Gastrocnemius medialis (tissue), 3 donors: Measurements from ENCODE around the gene HGF.

GRCh38 chr7:77383345-77383950 is 32.7 kb downstream of the GSAP start:
- PRO-cap, result no peak
- RAMPAGE, long total RNA, 3 experiments, result no peak in any of the 3 experiments

DNA sequence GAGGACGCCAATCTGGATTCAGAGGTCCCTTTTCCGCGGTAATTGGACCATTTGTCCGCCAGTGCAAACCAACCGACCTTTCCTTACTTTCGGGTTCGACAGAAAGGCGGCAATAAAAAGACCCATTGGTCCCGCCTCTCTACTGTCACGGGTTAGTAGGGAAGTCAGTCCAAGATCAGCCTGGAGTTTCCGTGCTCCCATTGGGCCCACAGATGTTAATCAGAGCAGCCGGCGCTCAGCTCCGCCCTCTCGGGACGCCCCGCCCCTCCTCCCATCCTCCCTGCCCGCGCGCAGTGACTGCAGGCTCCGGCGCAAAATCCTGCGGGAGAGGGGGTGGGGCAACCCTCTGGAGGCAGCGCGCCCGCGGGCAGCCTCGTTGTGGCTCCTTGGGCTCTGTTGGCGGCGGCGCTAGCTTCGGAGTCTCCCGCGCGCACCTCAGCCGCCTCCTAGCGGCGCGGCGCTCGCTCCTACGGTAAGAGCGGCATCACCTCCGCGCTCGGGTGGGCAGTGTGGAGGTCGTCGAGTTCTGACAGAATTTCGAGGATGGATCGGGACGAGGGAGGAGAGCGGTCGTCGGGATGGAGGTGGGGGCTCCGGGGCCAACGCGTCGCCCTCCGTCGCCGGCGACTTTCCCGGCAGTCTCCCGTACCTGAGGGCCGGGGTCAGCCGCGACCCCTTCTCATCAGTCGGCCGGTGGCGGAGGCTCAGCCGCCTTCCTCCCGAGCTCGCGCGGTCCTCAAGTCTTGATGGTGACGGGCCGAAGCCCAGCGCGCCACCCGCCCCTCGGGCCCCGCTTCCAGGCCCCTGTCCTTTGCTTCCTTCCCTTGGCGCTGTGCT is 484 bp upstream of the TMEM60 start:
- PRO-cap, result bidirectional peak, plus-strand start at position 341 of the sequence, minus-strand start outside the sequence; unidirectional peak, plus-strand start at position 445 of the sequence
- RAMPAGE, long total RNA, 3 experiments, result start-site peak on the plus strand in 3 of 3 experiments, centred at positions 388 to 394 of the sequence, 894 to 2,816 reads per replicate; start-site peak on the minus strand in 1 of 3 experiments, centred at position 97 of the sequence, 22 reads per replicate

DNA sequence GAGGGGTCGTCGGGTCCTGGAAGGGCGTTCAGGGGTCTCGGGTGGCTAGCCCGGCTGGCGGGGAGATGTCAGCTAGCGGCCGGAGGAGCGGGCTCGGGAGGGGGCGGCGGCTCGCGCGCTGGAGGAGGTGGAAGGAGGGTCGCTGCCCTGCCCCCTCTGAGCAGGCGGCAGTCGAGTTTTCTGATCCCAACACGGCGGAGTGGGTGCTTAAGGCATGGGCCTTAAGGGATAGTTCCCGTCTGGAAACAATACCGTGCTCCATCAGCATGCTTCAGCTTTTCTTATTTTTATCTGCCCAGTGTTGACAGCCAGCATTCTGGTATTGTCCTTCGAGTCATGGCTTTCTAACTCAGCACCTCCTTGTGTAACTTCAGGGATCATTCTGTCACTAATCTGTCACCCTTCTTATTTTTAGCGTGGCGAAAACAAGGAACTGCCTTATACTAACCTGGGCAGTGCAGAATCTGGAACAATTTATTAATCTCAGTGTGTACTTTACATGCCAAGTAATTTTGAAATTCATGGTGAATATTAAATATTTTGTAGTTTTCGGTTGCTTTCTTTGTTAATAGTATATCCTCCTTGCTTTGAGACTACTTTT is 1.2 kb upstream of the TMEM60 start:
- PRO-cap, result bidirectional peak, plus-strand start at position 409 of the sequence, minus-strand start at position 351 of the sequence
- RAMPAGE, long total RNA, 3 experiments, result start-site peak on the minus strand in 3 of 3 experiments, centred at positions 259 to 311 of the sequence, 16 to 46 reads per replicate

DNA sequence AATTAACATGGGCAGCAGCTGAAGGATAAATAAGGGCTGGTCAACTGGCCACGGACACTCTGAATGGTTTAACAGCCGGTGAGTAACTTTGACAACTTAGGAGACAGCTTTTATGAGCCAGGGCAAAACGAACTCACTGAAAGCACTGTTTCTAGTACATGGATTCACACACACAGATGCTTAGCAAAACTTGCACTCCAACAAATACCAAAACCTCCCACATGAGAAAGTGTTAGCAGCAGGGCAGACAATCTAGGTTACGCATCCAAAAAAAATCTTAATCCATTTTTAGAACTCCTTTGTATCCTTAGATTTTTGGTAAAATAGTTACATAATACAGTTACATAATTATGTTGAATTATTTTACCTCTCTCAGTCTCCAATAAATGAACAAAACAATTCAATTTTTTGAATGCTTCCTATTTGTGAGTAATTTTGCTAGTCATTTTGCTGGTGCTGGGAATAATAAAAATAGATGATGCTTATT is 486.8 kb upstream of the TMEM60 start:
- PRO-cap, result no peak
- RAMPAGE, long total RNA, 3 experiments, result no peak in any of the 3 experiments

GRCh38 chr7:78769810-78770093 is 683.7 kb downstream of the MAGI2 start:
- PRO-cap, result no peak
- RAMPAGE, long total RNA, 3 experiments, result no peak in any of the 3 experiments

DNA sequence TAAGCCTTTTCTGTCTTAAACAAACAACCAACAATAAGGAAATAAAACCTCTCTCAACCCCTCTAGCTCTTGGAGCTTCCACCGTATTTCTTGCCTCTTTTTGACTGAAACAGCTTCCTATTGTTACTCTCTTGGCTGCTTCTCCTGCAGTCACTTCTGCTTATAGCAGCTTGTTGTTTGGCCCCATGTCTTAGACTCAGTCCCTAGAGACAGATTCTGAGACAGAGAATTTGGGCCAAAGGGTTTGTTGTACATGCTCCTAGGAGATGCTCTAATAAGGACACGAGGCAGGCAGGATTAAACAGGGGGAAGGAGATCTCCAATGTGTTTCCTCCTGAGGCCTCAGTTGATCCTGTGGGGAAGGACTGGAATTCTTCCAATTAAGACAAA is 109.9 kb downstream of the GNAI1 start:
- PRO-cap, result no peak
- RAMPAGE, long total RNA, 3 experiments, result no peak in any of the 3 experiments

DNA sequence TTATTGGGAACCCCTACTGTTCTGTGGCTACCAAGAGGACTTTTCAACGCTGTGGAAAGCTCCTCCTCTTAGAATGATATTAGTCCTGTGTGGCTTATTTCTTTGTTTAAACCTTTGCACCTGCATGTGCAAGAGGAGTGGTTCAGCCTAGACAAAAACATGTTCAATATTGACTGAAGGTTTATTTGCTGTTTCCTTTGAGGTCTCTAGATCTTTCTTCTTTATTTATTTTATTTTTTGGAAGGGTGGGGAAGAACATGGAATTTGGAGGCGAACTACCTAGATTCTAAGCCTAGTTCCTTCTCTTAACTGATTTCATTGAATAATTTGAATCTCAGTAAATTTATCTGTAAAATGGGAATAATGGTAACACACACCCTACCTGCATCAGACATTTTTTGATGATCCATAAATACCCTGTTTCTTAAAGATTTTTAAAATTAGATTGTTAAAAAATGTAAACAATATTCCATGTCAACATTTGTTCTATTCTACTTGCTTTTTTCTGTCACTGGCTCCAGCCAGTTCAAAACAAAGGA is 118.0 kb downstream of the GNAT3 start:
- PRO-cap, result no peak
- RAMPAGE, long total RNA, 3 experiments, result no peak in any of the 3 experiments

DNA sequence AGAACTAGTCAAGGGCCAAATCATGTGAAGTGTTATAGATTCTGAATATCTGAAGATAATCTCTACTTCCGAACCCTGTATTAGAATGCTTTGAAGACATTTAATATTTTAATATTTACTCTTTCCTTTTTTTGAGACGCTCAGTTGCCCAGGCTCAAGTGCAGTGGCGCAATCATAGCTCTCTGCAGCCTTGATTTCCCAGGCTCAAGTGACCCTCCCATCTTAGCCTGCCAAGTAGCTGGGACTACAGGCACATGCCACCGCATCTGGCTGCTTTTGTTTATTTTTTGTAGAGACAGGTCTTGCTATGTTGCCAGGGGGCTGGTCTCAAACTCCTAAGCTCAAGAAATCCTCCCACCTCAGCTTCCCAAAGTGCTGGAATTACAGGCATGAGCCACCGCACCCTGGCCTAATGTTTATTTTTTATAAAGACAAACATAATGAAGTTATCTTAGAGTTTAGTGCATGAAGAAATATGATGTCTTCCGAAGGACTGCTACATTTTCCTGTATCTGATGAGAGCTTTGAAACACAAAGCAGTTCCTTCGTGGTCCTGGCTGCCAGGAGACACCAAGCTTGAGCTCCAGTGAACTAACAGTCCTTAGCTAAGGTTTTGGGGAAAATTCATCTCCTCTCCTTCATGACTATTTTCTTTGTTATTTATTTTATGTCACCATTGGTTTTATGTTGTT is 44.2 kb upstream of the CD36 start:
- PRO-cap, result no peak
- RAMPAGE, long total RNA, 3 experiments, result start-site peak on the plus strand in 1 of 3 experiments, centred at position 365 of the sequence, 29 reads per replicate

DNA sequence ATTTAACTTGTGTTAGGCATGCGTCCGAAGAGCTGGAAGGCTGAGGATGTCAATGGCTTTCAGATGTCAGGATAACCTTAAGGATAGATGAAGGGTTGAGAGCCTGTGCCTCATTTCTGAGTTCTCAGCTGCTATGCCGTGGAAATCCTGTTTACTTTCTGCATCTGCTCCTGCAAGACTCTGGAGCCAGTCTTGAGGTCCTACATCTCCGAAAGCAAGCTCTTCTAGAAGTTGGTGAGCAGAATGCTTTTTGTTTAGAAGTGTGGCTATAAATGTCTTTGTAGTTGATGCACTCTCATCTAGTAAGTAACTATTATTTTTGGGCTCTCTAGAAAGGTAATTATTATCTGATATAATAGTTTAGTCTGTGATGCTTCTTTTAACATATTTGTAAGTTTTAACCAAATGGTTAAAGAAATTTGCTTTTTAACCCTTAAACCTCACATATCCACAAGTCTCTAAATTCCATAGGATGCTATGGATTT is 36.3 kb upstream of the CD36 start:
- PRO-cap, result no peak
- RAMPAGE, long total RNA, 3 experiments, result start-site peak on the plus strand in 2 of 3 experiments, centred at positions 57 to 184 of the sequence, 51 to 97 reads per replicate

DNA sequence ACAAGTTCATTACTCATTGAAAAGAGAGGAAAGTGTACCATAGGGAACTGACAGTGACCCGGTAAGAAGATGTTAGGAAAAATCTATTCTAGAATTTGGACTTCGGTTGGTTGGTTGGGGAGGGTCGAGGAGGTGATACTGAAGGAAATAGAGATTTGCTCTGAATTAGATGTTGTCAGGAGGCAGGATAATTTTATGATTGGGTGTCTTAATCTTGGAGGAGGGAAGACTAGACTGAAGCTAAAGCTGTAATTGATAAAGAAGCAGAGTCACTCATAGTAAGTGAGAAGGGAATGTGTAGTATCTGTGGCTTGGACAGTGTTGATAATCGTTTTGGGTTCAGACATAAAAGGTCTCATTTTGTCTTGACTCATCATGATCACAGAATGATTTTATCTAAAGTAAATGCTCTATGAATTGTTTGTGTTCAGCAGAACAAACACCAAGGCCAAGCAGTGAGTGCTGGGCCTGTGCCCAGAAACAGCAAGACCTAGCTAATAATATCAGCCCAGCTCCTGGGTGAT is 26.8 kb upstream of the CD36 start:
- PRO-cap, result no peak
- RAMPAGE, long total RNA, 3 experiments, result no peak in any of the 3 experiments

GRCh38 chr7:80623513-80624465 is 14.7 kb upstream of the CD36 start:
- PRO-cap, result unidirectional peak, plus-strand start at chr7:80624096
- RAMPAGE, long total RNA, 3 experiments, result start-site peak on the plus strand in 1 of 3 experiments, at chr7:80624074-80624105 at its widest, 27 reads per replicate

DNA sequence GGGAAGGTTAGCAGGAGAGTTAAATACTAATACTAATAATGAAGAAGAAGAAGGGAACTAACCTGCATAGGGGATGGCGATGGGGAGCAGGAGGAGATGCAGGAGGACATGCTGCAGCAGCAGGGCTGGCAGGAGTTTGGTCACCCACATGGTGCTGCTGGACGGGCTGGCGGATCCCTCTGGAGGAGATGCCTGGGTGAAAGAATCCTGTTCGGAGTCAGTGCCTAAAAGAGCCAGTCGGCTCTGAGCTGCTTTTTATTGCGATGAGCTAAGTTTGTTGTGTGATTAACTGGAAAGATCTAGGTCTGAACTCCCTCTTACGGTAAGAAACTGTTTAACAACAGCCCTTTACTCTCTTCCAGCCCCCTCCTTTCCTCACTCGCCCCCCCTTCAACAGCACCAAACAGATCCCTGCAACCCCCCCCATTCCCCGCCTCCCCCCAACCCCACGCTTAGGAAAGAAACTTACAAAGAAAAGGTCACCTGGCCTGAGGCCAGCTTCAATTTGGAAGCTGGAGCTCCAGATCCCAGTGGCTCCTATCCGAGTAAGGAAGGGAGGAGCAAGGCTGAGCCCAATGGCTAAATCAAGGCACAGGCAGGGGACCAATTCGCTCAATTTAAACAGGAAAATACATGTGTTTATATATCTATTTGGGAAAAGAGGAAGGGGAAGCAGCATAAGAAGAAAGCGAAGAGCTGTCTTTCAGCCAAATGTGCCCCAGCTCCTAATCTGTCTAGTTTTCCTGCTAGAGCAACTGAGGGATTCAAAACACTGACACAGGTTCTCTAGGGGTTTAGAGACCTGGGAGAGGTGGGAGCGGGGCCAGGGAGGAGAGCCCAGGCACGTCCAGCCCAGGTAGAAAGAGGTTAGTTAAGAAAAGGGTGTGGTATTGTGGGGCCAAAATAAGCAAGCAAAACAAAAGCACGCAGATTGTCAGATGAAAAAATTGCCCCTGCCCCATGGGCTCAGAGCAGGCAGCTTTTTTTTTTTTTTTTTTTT is at the start of gene HGF:
TSS of gene HGF (minus strand) at position 226 of the 1,000 bp plus-strand sequence.
- PRO-cap, result no peak
- RAMPAGE, long total RNA, 3 experiments, result start-site peak on the minus strand in 2 of 3 experiments, centred at positions 222 to 585 of the sequence, 6 to 13 reads per replicate

DNA sequence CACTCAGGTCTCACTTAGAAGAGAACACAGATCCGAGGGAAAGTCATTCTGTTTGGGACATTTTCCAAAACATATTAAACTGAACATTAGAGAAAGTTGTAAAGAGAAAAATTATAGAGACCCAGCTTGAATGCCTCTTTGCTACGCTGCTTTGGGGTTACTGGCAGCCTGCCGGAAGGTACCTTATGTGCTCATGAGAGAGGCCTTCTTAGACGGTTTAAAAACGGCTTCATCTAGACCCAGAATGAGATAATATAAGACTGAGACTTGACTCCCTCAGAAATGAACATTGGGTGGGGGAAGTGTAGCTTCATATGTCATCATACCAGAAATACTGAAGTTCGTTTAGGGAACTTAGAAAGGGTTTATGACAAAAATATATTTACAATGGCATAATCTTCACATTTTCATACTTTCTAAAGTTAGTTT is 40.5 kb upstream of the HGF start:
- PRO-cap, result no peak
- RAMPAGE, long total RNA, 3 experiments, result no peak in any of the 3 experiments

DNA sequence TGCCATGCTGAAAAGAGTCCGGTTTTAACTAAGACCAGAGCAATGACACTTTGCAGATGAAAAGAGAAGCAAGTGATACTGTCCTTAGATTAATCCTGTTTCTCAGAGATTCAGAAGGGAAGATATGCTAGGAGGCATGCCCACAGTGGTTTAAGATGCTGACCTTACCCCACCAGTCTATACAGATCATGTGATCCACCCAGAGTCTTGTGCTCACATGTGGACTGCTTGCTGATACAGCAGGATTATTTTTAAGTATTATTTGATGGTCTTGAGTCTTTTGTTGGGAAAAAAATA is 40.9 kb upstream of the HGF start:
- PRO-cap, result no peak
- RAMPAGE, long total RNA, 3 experiments, result no peak in any of the 3 experiments

DNA sequence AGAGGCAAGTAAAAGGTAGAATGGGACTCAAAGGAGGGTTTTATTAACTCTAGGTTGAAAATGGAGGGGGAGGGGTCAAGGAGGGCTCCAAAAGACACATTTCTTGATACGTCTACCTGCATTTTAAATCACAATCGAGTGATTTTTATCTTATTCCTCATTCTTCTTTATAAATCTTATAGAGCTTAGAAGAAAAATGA is 49.6 kb downstream of the CACNA2D1 start:
- PRO-cap, result no peak
- RAMPAGE, long total RNA, 3 experiments, result no peak in any of the 3 experiments

GRCh38 chr7:84058510-84059113 is 136.0 kb downstream of the SEMA3A start:
- PRO-cap, result no peak
- RAMPAGE, long total RNA, 3 experiments, result no peak in any of the 3 experiments

DNA sequence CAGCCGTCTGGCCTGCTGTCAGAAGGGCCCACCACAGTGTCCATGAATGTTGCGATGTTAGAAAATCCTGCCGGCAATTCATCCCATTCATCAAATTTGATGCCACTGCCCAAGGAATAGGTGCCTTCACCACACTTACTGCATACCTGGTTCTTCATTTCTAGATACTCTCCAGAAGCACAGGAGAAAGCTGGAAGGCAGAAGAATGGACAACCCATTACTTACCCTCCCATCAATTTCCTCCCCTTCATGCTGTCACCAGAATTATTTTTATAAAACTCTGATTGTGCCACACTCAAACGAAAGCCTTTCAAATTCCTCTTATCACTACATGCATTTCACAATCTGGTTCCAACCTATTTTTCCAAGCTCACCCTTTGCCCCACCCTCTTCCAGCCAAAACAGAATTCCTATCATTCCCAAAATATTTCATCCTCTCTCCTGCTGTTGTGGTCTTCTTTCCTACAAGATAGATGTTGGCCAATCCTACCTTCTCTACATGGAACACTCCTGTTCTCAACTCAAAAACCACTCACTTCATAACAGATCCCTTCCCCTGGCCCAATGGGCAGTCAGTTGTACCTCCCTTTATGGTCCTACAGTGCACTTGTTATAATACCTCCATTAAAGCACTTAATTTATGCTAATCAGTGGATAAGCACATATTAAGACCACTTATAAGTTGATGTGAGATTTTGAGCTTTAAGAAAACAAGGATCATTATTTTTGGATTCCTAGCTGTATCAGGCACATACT is 111.5 kb downstream of the ELAPOR2 start:
- PRO-cap, result no peak
- RAMPAGE, long total RNA, 3 experiments, result no peak in any of the 3 experiments

DNA sequence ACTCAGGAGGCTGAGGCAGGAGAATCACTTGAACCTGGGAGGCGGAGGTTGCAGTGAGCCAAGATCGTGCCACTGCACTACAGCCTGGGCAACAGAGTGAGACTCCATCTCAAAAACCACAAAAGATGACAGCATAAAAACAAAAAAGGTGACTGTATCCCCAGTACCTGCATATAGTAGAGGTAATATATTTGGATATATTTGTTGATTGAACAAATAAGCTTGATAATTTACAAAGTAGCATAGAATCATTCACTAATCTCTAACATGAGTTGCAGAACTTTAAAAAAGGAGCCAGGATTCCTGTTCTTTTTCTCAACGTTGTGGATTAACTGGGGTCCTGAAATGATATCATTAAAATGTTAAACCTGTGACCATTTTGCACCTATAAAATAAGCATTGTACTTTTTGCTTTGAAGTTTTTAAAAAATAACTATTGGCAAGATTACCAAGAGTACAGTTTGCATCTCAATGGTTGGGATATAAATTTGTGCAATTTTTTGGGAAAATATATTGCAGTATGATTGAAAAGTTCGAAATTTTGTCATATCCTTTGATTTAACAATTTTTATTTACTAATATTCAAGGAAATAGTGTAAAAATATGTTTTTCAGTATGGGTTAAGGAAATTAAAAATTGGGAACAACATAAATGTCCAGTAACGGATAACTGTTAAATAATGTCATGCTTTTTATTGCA is 9.3 kb downstream of the DMTF1 start:
- PRO-cap, result no peak
- RAMPAGE, long total RNA, 3 experiments, result no peak in any of the 3 experiments

- PRO-cap, result no peak
- RAMPAGE, long total RNA, 3 experiments, result no peak in any of the 3 experiments
Measured at GRCh38 chr7:87166225-87166655, 14.0 kb downstream of the DMTF1 start.

- PRO-cap, result no peak
- RAMPAGE, long total RNA, 3 experiments, result no peak in any of the 3 experiments
Measured at GRCh38 chr7:87464838-87465201, 10.7 kb downstream of the ABCB4 start.